SEM (cell line): ENCODE measurements around a stretch of chr11.

DNA sequence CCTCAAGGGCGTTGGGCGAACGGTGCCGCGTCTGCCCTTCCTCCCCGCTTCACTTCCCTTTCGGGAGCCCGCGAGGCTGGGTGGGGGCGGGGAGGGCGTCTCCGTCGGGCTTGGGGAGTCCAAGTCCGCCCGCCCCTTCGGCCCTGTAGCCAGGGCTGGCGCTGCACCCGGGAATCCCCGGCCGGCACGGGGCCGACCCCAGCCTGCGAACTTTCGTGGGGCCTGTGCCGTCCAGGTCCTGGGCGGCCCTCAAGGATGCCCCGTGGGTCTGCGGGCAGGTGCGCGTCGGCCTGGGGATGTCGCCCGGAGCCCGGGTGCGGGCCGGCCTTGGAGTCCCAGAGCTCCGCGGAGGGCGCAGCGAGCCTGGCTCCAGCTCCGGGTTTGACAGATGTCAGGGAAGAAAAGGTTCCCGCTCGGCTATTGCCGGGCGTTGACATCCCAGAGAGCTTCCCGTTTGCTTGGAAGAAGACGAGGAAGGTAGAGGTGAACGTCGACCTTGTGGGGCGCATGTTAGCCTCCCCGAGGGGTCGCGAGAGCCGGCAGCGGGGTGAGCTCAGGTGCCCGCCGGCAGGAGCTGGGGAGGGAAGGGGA is 920 bp downstream of the BMAL1 start:
- PRO-cap: unidirectional peak, minus-strand start at position 68 of the sequence

- PRO-cap: no peak
Measured at GRCh38 chr11:13310460-13311339, 33.1 kb downstream of the BMAL1 start.

DNA sequence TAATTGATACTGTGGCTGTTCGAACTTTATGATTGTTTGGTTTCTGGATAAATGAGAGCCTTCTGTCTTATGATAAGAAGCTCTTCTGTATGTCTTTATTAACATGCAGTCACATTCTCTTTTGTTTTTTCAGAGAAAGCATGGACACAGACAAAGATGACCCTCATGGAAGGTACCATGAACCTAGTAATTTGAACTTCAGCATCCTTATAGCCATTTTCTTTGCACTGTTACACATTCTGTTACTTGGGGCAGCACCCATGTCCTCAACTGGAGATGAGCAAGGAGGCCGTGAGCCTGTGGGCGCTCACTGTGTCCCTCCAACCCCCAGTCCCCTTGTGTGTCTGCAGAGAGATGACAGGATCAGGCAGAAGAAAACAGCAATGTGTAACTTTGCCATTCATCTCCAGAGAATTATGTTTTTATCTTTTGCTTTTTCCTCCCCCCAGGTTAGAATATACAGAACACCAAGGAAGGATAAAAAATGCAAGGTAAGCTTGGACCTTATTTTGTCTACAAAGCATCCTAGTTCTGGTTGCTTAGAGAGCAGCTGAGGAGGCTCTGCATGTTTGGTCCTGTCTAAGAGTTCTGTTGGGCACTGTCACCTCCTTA is 79.1 kb downstream of the BMAL1 start:
- PRO-cap: no peak

- PRO-cap: no peak
Measured at GRCh38 chr11:13391127-13391513, 71.9 kb downstream of the BTBD10 start.

GRCh38 chr11:13669215-13669664 is 772 bp downstream of the FAR1 start:
- PRO-cap: bidirectional peak, plus-strand start at chr11:13669449, minus-strand start at chr11:13669348

DNA sequence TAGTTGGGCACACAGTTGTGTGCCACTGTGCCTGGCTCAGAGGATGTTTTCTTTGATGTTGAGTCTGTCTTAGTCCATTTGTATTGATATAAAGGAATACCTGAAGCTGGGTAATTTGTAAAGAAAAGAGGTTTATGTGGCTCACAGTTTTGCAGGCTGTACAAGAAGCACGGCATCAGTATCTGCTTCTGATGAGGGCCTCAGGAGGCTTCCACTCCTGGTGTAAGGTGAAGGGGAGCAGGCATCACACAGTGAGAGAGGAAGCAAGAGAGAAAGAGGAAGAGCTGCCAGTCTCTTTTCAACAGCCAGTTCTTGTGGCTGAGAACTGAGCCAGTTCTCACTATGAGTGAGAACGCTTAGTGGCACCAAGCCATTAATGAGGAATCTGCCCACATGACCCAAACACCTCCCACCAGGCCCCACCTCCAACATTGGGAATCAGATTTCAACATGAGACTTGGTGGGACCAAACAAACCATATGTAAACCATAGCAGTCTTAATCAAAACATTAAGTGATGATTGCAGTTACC is 12.0 kb downstream of the FAR1 start:
- PRO-cap: no peak

DNA sequence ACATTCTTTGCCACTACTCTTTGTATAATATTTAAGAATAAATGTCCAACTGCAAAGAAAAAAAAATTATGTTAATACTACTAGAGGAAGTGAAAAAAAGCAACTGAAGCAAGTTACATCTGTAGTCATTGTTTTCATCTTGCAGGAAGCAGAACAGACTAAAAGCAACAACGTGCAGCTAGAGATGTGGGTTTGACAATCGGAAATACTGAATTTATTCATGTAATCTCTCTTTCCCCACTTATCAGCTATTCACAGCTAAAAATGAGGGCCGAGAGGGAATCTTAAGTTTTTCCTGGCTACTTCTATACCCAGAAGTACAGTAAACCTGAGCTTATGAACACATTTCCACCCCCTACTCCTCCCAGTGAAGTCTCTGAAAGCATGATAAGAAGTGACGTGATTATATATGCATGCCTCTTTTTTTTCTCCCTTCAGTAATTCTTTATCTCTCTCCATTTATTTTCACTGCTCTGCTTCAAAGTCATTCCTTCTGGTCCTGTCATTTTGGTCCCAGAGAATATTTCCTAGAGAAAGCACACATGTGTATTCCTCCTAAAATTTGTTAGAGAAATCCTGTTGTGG is 116.5 kb downstream of the SPON1 start:
- PRO-cap: no peak

DNA sequence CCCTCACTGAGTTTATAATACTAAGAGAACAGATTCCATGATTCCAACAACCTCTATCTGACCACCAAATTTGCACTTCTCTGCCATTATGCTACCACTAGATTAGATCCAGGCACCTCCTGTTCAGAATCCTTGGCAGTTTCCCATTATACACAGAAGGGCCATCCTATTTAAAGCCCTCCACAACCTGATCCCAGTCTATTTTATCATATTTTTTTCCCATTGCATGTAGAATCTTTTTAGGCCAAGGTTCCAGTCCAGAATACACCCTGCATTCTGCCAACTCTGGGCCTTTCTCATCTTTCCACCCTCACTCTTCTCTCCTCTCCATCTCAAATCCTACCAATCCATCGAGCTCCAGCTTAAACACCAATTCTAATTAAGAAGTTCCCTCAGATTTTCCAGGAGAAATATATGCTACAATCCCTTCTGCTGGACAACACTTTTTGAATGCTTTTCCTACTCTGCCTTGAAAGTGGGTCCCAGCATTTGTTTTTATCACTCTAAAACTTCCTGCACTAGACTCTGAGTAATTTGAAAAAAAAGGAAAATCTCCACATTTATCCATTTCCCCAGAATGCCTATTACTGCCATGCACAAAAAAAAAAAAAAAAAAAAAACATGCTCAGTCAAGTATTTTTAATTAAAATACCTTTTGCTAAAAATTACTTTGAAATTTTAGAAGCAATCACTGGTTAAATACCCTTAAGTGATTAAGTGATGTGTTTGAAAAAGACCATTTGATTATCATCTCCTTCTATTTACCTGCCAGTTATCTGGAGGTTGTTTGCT is 86.7 kb downstream of the RRAS2 start:
- PRO-cap: no peak

- PRO-cap: no peak
Measured at GRCh38 chr11:14510579-14511215, 9.5 kb downstream of the PSMA1 start.

DNA sequence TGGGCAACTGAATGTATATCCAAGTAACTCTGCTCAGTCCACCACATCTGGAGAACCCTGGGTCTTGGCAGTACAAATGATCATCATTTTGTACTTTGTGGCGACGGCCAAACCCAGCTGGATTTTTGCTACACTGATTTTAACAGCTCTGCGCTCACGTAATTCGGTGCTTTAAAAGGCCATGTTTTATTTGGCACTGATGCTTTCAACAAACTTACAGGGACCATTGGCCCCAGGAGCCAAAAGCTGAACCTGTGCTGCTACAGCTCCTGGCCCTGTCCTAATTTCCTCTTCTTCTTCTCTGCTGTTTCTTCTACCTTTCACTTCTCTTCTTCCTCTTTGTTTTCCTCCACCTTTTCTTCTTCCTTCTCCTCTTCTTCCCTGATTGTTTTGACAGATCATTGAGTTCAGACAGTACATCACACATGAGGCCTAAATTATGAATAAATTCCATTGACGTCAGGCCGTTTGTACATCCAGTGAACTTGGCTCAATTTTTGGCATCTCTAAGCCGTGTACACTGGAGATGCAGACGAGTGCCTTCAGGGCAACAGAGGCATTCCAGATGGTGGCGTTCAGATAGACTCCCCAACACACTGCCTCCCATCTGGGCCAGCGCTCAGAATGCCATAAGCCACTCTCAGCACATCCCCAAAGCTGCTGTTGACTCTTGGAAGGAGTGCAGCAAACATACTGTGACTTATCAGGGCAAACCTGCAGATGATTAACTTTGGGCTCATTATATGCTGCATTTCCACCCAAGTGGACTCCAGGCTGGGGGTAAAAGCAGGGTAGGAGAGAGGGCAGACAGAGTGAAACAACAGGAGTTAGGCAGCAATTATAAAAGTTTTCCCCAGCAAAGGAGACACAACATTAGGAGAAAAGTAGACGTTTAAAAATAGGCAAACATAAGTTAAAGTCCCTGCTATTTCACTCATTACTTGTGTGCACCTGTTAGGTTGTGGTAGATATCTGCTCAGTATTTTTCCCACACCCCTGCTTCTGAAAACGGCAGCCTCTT is 60.4 kb upstream of the PDE3B start:
- PRO-cap: no peak

DNA sequence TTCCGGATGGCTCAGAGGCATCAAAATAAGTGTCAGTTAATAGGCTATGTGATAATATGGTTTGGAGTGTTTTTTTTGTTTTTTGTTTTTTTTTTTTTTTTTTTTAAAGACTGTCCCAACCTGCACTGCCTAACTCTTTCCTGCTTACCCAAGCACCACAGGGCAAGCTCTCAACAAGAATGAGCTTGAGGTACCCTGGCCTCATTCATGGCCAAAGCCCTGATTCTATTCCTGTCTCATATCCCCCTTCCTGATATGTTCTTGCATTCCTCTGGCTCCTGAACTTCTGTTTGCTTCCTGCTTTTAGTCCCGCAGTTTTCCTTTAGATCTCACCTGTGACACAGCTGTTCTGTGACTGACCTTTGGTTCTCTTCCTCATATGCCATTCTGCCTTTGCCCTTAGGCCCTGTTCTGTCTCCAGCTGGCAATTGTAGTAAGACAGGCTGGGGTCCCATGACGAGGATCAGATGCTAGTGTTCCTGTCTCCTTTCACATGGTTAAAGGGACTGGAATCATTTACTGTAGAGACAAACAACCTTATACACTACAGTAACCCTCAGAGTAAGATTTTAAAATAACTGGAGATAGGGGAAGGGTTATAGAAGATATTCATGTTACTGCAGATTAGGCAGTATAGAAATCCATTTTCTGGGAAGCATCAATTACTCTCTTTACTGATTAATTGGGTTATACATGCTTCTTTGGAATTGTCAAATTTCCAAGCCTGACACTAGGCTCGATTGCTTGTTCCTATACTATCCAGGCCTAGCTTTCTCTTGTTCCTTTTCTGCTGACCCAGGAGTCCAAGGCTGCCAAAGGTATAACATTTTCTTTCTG is 59.0 kb upstream of the PDE3B start:
- PRO-cap: no peak

DNA sequence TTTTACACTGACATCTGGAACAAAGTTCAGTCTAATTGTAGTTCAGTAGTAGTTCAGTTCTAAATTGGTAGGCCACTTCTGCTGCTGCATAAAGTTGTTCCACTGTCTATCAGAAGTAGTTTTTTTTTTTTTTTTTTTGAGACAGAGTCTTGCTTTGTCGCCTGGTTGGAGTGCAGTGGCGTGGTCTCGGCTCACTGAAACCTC is 115.7 kb downstream of the PDE3B start:
- PRO-cap: no peak

- PRO-cap: no peak
Measured at GRCh38 chr11:15768093-15768655, 588.2 kb downstream of the SOX6 start.

GRCh38 chr11:15800065-15800584 is 556.2 kb downstream of the SOX6 start:
- PRO-cap: no peak

- PRO-cap: no peak
Measured at GRCh38 chr11:15816029-15817134, 540.0 kb downstream of the SOX6 start.

GRCh38 chr11:15941308-15941702 is 415.0 kb downstream of the SOX6 start:
- PRO-cap: no peak

DNA sequence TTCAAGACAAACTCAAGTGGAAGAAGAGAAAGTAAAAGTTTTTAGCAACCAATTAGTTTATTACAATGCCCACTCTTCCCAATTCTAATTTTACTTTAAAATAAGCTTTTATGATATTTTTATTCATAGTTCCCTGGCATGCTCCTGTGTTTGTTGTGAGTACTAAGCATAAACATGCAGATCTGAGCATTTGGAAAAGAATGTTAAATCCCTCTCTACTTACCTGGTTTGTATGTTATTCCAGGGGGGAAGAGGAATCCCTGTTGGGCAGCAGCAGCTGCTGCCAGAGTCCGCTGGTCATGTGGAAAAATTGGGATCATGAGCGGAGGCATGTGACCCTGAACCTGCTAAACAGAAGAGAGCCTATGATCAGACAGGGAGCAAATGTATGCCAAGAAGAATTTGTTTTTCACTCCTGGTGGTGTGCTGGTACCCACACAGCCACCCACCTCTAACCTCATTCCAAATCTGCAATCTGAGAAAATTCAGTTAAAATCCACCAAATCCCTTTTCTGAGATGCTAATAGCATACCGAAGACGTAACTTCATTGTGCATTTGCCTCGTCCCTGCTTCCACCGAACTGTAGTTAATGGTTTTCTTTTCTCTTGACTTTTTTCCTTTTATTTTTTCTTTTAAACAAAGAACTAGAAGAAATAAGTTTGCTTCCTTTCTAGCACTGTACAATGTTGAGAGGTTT is 244.6 kb downstream of the SOX6 start:
- PRO-cap: no peak

- PRO-cap: no peak
Measured at GRCh38 chr11:16816869-16817235, 78.4 kb downstream of the C11orf58 start.

DNA sequence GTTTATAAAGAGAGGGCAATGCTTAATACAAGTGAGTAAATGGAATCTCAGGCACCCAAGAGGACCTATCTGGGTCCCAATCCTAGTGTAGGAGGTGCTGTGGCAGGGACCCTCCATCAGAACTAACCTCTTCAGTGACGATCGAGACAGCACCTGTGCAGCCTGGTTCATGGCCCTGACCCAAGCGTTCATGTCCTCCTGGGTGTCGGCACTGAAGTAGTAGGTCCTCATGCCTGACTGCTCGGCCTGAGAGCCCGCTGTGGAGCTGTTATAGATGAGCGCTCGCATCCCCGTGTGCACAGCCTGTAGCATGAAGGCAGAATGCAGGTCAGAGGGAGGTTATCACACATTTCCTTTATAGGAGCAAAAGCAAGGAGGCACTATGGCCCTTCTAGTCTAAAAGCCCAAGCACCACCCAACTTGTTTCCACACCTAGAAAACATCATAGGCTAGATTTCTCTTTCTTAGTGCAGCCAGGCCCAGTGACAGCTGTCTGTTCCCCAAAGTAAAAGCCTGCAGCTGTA is 103.0 kb downstream of the C11orf58 start:
- PRO-cap: no peak

- PRO-cap: no peak
Measured at GRCh38 chr11:16922240-16922503, 92.0 kb downstream of the PLEKHA7 start.